ENCODE measurements around a stretch of chr1.

- PRO-cap, 2 experiments, result no peak in any of the 2 experiments
- RAMPAGE, long total RNA, 4 experiments, result start-site peak on the plus strand in 1 of 4 experiments, at chr1:178838916-178839098 at its widest, 5 to 8 reads per replicate
These were observed 32.3 kb downstream of the ANGPTL1 start for GRCh38 chr1:178838427-178839183.

GRCh38 chr1:178869017-178869774, 1.7 kb downstream of the ANGPTL1 start:
- PRO-cap, 2 experiments, result no peak in any of the 2 experiments
- RAMPAGE, long total RNA, 4 experiments, result start-site peak on the minus strand in 2 of 4 experiments, at chr1:178869215-178869286 at its widest, 11 to 24 reads per replicate

DNA sequence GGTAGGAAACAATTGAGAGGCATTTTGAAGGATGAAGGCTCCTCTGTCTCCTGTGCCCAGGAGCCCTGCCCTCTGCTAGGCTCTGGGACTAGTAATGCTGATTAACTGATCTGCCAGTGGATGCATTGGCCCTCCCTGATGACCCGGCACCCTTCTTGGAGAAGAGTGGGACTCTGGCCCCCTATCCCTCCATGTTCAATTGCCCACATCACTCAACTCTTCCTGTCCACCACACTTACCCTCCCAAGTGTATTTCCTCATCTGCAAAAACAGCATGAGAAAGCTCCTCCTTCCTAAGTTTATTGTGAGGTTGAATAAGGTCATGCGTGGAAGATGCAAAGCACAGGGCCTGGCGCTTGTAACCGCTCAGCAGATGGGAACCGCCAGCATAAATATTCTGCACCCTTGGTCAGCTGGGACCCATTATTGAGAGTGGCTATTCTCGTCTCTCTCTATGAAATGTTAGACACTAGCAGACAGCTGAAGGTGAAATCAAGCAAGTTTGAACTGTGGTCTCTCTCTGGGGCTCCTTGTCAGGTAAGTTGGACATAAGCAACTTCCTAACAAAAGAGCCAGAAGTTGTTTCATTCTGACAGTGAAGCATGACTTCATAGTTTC, 63.1 kb upstream of the ANGPTL1 start:
- PRO-cap, 2 experiments, result no peak in any of the 2 experiments
- RAMPAGE, long total RNA, 4 experiments, result no peak in any of the 4 experiments

- PRO-cap, 2 experiments, result no peak in any of the 2 experiments
- RAMPAGE, long total RNA, 4 experiments, result no peak in any of the 4 experiments
These were observed 66.8 kb upstream of the ANGPTL1 start for GRCh38 chr1:178937440-178938267.

DNA sequence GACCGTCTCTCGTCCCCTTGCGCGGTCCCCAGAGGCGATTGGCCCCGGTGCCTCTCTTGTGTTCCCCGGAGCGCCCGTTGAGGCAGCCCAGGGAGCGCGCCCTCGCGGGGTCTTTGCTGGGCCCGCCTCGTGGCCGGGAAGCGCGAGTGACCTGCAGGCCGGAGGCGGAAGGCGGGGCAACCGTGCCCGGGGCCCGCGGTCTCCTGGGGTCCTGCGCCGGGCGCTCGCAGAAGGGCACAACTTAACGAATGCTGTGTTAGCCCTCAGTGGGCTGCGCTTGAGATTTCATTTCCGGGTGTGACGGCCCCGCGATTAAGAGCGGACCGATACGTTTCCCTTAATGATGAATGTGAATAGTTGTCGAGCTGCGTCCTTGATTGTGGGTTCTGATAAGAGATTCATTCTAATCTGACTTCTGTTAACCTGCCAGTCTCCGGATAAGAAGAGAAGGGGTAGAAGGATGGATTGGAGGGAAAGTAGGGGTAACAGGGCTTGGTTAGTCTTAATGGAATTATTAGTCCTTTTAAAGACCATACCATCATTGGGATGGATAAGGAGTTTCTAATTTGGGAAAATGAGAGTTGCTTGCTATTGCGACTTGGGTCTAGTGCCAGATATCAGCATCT, 871 bp downstream of the FAM20B start:
- PRO-cap, 2 experiments, result no peak in any of the 2 experiments
- RAMPAGE, long total RNA, 4 experiments, result no peak in any of the 4 experiments

- PRO-cap, 2 experiments, result no peak in any of the 2 experiments
- RAMPAGE, long total RNA, 4 experiments, result no peak in any of the 4 experiments
These were observed 10.6 kb downstream of the FAM20B start for GRCh38 chr1:179036138-179036882.

- PRO-cap, 2 experiments, result no peak in any of the 2 experiments
- RAMPAGE, long total RNA, 4 experiments, result no peak in any of the 4 experiments
These were observed 26.5 kb downstream of the TOR3A start for GRCh38 chr1:179108304-179108864.

GRCh38 chr1:179298832-179299322, 5.3 kb downstream of the SOAT1 start:
- PRO-cap, 2 experiments, result no peak in any of the 2 experiments
- RAMPAGE, long total RNA, 4 experiments, result no peak in any of the 4 experiments

GRCh38 chr1:179517313-179517683, 58.5 kb downstream of the NPHS2 start:
- PRO-cap, 2 experiments, result no peak in any of the 2 experiments
- RAMPAGE, long total RNA, 4 experiments, result no peak in any of the 4 experiments

GRCh38 chr1:179825111-179825690, 52.4 kb downstream of the TOR1AIP2 start:
- PRO-cap, 2 experiments, result no peak in any of the 2 experiments
- RAMPAGE, long total RNA, 4 experiments, result no peak in any of the 4 experiments

- PRO-cap, 2 experiments, result no peak in any of the 2 experiments
- RAMPAGE, long total RNA, 4 experiments, result no peak in any of the 4 experiments
These were observed 1.1 kb upstream of the CEP350 start for GRCh38 chr1:179953539-179953879.

GRCh38 chr1:179991817-179992445, 37.3 kb downstream of the CEP350 start:
- PRO-cap, 2 experiments, result no peak in any of the 2 experiments
- RAMPAGE, long total RNA, 4 experiments, result no peak in any of the 4 experiments

GRCh38 chr1:180083835-180084341, 70.8 kb upstream of the QSOX1 start:
- PRO-cap, 2 experiments, result no peak in any of the 2 experiments
- RAMPAGE, long total RNA, 4 experiments, result no peak in any of the 4 experiments

- PRO-cap, 2 experiments, result no peak in any of the 2 experiments
- RAMPAGE, long total RNA, 4 experiments, result start-site peak on the plus strand in 1 of 4 experiments, at chr1:180197634-180197643 at its widest, 15 reads per replicate
These were observed 32.9 kb upstream of the LHX4 start for GRCh38 chr1:180197006-180197742.

DNA sequence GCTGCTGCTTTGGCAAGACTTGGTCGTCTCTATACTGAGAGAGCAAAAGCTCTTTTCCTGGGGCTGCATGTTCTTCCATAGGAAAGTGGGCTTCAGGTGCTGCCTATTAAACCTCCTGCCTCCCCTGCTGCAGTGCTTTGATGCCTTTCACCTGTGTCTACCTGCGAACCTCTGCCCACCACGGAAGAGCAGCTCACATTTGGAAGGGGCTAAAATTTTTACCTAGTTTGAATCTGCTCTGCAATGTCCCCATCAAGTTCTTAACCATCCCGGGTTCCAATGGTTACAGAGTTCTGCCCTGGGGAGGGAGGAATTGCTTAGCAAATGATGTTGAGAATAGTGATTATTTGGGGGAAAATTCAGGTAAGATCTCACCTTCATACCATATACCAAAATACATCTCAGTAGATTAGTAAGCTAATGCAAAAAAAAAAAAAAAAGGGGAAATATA, 27.8 kb upstream of the LHX4 start:
- PRO-cap, 2 experiments, result no peak in any of the 2 experiments
- RAMPAGE, long total RNA, 4 experiments, result no peak in any of the 4 experiments

- PRO-cap, 2 experiments, result no peak in any of the 2 experiments
- RAMPAGE, long total RNA, 4 experiments, result no peak in any of the 4 experiments
These were observed 435 bp downstream of the LHX4 start for GRCh38 chr1:180230463-180230935.

GRCh38 chr1:180515709-180516585, 13.6 kb upstream of the ACBD6 start:
- PRO-cap, 2 experiments, result no peak in any of the 2 experiments
- RAMPAGE, long total RNA, 4 experiments, result no peak in any of the 4 experiments

- PRO-cap, 2 experiments, result no peak in any of the 2 experiments
- RAMPAGE, long total RNA, 4 experiments, result no peak in any of the 4 experiments
These were observed 28.7 kb upstream of the XPR1 start for GRCh38 chr1:180603027-180603664.

DNA sequence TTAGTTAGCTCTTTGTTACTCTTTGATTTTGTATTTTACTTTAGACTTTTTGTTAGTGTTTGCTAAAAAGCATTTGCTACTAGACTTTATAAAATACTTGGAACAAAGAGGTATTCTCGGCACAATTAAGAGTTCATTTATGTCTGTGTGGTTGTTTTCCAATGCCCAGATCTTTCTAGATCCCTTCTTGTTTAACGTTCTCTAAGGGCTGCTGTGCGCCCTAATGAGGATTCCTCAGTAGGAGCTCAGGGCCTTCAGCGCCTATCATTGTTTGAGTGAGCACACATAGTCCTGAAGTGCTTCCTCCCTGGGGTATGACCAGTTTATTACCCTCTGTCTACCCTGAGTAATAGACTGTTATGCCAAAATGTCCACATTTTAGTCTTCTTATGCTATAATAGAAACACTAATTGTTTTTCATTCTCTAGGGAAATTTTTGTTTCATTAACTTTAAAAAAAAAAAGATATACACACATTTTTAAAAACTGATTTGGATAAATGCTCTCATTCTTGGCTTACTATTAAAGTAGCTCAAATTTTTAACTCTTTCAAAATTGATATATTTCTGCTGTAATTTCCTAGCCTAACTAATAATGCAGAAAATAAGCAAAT, 69.8 kb upstream of the KIAA1614 start:
- PRO-cap, 2 experiments, result no peak in any of the 2 experiments
- RAMPAGE, long total RNA, 4 experiments, result no peak in any of the 4 experiments

- PRO-cap, 2 experiments, result no peak in any of the 2 experiments
- RAMPAGE, long total RNA, 4 experiments, result no peak in any of the 4 experiments
These were observed 24.0 kb downstream of the IER5 start for GRCh38 chr1:181112460-181112912.